ENCODE results near the genes GPR18 and PCCA.

DNA sequence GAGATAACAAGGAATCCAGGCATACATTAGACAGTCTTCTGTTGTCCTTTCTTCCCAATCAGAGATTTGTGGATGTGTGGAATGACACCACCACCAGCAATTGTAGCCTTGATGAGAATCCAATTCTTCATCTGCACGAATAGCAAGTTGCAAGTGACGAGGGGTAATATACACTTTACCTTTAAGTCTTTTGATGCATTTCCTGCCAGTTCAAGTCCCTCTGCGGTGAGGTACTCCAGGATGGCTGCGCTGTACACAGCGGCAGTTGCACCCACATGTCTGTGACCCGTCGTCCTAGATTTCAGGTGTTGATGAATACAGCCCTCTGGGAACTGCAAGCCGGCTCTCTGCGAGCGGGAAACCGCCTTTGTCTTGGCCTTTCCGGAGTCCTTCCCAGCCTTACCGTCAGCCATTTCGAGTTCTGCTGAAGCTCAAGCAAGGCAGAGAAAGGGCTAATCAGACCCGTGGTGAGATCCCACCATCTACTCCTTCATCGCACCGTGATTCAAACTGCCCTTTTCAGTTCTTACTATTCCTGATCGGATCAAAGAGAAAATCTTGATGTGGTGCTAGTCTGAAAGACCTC lies 14.8 kb downstream of the UBAC2 start:
- PRO-cap, result no peak

DNA sequence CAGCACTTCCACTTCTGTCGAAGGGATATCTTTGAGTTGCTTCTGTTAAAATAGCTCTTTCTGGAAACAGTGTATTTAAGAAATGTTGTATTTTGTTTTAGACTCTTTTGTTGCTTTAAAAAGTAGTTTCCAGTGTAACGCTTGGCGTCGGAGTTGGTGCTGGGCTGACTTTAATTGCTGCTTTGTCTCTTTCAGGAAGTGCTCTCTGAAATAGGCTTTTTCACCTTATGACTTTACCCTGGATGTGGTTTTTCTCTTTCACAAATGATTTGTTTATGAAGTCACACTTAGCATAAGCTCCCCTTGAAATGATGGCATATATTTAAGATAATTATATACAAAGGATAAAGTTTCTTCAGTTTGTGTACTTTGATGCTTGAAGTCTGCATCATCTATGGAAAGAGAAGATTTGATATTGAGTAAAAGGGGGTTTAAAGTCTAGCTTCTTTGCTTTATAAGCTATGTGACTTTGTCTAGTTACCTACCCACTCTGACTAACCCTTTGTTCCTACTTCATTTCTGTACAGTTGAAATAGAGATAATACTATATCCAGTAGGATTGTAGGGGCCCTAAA lies at the start of gene GPR18:
GPR18 (minus strand) TSS at position 185 of the 575 bp plus-strand sequence.
- PRO-cap, result unidirectional peak, minus-strand start at position 184 of the sequence

DNA sequence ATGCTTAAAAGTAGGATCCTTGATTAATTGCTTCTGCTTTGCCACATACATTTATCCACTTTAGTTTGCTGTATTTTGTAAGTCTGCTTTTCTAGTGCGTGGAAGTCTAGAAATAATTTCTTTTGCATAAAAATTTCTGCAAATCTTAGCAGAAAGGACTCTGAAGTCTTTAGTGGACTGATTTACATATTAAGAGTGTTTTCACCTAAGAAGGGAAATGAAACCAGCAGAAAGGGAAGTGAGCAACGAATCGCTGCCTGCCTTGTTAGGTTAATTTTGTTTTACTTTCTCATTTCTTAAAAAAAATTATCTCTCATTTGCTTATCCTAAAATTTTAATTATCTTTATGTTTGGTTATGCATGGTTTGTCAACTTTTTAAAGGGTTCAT lies 721 bp upstream of the GPR18 start:
- PRO-cap, result no peak

DNA sequence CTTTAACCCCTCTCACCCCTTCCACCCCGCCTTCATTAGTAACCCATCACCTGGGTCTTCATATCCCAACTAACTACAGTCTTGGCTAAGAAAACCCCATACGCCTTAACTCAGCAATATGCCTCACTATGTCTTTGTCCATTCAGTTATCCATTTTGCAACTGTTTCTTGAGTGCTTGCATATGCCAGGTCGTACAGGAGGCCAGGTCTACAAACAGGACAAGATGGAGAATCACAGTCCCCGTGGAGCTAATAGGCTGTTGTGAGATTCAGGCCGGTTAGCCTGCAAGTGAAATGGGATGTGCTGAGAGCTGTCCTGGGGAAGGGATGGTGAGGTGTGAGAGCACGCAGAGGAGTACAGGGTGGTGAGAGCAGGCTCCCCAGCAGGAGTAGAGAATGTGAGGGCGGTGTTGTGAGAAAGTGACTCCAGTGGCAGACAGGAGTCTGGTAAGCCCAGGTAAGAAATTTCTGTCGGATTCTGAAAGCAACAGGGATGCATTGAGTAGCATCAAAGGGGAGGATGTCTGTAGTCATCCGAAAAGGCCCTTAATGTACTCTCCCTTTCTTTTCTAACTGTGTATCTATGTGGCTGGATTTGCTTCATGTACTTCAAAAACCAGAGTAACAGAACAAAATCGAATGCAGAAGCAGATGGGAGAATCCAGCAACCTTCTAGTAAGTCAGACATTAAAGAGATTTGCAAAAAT lies 50.7 kb upstream of the GPR183 start:
- PRO-cap, result no peak

DNA sequence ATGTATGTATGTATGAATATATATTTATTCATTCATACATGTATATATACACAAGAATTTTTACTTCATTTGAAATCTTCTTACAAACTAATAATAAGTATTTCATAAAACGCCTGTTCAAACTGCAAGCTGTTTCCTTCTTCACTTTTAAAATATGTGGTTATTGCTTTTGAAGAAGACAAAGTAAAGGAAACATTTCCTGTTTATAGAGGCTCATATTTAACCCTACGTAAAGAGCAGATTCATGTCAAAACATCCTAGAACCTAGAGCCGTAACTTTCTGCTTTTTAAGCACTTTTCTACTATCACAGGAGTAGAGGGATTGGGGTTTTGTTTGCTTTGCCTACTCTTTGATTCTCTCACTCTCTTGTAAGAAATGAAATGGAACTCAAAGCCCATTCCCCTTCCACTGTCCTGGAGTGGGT lies 53.9 kb upstream of the GPR183 start:
- PRO-cap, result bidirectional peak, plus-strand start at position 250 of the sequence, minus-strand start at position 143 of the sequence

GRCh38 chr13:99436778-99437637 lies 64.3 kb upstream of the TM9SF2 start:
- PRO-cap, result no peak

DNA sequence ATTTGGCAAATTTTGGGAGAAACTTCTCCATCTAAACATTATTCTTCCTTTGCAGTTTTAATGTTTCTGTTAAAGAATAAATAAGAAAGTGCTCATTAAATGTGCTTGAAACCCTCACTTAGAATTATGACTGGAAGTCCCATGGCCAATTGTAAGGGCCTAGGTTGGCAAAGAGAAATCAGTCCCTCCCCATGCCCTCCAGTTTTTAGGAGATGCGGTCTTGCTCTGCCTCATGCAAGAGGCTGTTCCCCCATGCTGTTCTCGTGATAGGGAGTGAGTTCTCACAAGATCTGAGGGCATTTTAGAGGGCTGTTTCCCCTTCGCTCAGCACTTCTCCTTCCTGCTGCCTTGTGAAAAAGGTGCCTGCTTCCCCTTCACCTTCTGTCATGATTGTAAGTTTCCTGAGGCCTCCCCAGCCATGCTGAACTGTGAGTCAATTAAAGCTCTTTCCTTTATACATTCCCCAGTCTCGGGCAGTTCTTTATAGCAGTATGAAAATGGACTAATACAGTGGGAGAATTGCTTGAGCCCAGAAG lies 40.5 kb upstream of the TM9SF2 start:
- PRO-cap, result no peak

DNA sequence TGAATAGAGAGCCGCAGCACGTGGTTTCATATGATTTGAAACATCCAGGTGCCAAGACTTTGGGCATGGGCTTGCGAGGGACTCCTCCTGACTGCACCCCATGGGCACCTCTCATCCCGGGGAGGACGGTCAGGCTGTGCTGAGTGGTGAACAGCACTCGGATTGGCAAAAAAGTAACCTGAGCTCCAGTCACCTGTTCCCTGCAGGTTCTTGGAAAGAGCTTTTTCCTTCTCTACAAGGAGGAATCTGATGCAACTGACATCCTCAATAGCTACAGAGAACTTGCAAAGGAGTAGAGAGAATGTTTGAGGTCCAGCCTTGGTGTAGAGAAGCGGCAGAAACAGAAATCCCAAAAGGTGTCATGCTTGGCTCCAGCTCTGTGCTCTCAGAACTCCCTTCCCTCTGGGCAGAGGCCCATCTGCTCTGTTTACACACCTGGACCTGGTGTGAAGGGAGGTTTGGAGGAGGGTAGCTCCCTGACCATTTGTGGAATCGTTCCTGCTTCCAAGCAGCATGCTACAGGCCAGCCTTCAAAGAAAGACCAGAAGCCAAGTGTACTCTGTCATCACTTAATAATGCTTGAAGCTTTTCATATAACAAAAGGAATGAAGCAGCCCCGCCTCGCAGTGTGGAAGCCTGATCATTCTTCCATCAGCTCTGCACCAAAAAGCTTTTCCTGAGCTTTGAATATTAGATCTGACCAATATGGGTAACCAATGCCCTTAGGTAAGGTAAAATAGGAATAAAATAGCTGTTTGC lies 63.5 kb downstream of the ZIC5 start:
- PRO-cap, result no peak

DNA sequence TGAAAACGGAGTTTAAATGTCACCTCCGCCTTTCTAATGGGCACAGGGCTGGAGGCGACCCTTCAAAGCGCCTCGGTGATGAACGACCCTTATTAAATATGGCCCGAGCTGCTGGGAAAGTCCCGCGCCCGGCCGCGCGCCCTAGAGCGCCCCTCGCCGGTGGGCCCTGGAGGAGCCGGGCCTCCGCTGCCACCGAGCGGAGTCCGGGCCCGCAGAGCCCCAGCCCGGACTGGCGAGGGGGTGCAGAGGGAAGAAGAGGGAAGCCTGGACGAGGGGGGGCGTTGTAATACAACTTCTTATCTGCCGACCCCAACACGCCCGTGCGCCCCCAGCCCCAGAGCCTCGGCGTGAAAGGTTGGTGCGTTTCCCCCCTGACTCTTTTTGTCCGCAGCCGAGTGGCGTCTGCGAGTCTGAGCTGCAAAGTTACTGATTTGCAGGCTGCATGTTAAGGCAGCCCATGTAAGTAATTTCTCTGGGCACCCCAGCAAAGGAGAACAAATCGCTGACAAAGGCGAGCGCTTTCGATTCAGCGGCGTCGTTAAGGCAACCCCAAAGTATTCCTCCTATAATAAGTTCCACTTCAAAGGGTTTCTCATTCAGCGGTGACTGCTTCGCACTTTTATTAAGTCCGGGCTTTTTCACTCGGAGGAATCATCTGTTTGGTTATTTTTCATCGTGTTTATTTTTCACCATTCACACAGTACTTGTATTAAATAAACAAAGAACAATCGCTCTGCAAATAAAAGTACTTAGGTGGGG lies 11.8 kb downstream of the ZIC5 start:
- PRO-cap, result no peak

DNA sequence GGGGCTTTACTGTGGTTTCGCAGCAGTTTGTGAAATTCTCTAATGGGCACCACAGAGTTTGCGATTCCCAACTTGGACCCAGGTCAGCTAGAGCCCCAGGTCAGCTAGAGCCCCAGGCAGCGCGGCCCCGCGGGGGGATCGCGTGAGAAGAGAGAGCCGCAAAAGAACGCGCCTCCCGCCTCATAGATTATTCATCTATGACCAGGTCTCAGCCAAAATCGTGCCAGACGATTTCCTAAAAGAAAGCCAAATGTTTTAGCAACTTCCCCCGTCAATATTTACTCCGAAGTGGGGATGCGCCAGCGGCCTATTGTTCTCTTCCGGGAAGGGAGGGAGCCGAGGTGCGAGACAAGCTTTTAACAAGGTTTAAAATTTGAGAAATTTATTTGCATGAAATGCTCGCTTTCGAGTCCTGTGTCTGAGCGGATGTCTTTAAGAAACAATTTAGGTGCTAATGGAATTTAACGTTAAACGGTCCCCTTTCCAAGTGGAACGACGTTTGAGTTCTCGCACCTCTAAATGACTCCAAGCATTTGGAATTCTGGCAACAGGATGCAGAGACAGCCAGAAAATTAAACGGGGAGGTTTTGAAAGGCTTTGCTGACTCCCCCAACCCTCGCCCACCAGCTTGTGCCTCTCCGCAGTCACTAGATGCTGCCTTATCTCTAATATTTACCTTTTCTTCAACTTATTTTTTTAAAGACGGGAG lies 2.3 kb downstream of the ZIC2 start:
- PRO-cap, result no peak

DNA sequence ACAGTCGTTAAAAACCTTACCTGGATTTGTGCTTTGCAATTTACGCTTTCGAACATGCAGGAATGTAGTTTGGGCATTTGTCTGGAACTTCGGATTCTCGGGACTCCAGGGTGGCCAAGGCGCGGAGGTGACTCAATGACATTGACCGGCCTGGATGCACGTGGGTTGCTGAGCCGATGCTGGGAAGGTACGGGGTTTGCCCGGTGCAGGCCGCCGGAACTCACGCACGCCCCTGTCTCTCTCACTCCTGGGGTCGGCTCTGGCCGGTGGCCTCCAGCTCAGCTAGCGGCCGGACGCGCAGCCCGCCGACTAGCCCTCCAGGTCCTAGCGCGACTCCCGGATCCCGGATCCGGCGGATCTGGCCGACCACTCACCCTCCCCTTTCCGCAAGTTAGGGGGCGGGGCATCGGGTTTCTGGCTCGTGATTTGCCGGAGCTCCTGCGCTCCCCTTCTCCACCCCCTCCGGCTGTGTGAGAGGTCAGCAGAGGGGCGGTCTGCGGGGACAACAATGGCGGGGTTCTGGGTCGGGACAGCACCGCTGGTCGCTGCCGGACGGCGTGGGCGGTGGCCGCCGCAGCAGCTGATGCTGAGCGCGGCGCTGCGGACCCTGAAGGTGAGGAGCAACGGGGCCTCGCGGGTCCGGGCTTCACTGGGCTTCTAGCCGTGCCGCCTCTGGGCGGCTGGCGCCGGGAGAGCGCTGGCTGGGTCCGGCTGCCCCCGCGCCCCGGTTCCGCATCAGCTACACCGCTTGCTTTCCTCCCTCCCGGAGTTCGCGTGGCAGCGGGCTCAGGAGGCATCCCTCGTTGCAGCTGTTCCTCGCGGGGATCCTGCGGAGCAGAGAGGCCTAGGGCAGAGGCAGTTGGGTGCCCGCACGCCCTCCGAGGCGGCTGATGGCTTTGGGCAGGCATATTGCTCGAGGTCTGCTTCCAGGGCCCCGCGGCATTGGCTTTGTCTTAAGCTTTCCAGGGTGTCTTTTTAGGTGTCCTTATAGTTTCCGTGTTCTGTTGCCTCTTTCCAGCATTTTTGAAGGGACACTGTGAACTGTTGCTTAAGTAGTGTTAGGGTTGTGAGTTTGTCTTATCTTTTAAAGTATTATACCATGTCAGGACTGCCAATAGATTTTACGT lies at the start of gene PCCA:
PCCA (plus strand) TSS at position 481 of the 1,127 bp plus-strand sequence.
- PRO-cap, result bidirectional peak, plus-strand start at position 508 of the sequence, minus-strand start at position 316 of the sequence

DNA sequence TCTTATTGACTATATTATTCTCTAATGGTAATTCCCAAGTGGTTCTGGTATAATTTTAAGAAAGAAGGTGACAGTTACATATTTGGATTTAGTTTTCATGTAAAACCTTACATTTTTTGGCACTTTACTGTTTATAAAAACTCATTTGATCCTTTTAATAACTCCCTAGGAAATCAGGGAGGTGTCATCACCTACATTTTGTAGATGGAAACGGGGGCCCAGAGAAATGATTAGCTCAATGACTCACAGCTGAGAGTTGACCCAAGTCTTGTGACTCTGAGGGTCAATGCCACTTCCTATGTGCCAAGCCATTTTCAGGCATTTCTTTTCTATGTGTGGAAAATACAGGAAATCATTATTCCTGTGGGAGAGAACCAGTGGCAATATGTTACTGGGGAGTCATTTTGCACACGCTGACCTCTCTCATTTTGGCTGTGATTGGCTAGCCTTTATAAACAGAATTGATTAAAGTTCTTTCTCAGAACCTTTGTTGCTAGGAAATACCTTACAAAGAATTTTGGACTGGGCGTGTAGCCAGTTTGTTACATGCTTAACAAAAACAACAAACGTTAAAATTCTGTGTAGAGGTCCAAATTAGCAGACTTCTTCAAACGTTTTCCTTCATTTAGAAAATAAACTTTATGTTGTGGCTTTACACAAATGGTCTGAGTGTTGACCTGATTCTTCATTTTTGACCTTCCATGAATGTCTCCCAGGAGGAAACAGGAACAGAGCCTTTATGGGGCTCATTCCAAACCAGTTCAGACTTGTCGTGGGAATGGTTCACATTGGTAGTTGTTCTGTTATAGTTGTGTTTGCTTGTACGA lies 11.3 kb downstream of the PCCA start:
- PRO-cap, result no peak

GRCh38 chr13:100154711-100155535 lies 66.0 kb downstream of the PCCA start:
- PRO-cap, result no peak

DNA sequence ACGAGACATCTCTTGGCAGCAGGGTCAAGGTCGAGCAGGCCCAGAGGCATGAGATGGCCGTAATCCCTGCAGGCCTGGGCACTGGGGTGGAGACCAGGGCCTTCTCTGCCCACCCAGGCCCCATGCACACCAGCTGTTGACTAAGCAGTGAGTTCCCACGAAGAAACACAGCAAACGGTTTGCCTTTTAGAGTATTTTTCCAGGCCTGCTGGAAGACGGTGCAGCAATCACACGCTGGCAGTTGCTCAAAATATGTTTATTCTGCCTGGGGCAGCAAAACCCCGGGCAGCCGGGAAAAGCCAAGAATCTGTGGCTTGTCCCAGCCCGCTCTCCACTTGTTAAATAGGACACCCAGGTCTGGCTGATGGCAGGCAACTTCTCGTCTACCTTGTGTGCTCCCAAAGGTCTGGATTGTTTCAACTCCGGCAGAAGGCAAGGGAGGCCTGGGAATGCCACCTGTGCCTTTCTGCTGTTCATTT lies 40.8 kb downstream of the GGACT start:
- PRO-cap, result no peak

DNA sequence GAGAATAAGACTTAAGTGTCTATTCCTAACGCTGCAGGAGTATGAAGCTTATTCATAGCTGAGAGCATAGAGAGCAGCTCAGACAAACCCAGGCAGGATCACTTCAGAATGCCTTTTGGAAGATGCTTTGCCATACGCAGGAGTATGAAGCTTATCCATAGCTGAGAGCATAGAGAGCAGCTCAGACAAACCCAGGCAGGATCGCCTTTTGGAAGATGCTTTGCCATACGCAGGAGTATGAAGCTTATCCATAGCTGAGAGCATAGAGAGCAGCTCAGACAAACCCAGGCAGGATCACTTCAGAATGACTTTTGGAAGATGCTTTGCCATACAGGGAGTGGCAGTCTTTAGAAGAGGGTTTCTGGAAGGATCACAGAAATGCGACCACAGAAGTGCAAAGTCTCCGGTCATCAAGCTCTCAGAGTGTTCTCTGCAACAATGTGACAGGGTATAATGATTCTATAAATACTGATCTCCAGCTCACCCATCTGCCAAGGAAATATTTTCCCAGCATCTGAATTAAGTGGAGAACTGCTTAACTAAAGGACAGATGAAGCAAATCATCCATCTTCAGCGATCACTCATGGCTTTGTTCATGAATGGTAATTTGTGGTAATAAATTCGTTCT lies 94.7 kb upstream of the FGF14 start:
- PRO-cap, result no peak

- PRO-cap, result no peak
Observed at GRCh38 chr13:102658609-102659299, 36.1 kb downstream of the METTL21C start.

- PRO-cap, result no peak
Observed at GRCh38 chr13:104822491-104822987, 643.3 kb upstream of the DAOA start.

DNA sequence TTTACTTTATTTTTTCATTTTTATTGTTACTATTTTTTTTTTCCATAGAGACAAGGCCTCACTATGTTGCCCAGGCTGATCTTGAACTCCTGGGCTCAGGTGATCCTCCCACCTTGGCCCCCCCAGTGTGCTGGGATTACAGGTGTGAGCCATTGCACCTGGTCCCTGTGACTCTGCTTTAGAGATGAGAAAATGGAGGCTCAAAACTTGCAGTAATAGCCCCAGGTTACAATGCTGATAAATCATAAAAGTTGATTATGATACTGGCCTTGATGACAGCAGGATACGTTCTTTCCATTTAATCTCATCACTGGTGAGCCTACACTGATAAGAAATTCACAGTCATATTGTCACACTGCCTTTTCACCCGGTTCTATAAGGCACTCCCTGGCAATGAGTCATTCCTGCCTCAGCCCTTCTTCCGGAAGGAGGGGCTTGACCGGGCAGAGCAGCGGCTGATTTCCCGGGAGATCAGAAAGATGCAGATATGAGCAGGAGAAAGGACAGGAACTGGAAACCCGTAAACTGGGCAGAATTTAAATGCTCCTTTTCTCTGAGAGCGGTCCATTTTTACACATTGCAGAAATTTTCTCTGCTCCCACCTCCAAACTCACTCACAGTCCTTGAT lies 453.2 kb downstream of the DAOA start:
- PRO-cap, result bidirectional peak, plus-strand start at position 474 of the sequence, minus-strand start at position 175 of the sequence

GRCh38 chr13:106103687-106104647 lies 431.5 kb downstream of the EFNB2 start:
- PRO-cap, result no peak

DNA sequence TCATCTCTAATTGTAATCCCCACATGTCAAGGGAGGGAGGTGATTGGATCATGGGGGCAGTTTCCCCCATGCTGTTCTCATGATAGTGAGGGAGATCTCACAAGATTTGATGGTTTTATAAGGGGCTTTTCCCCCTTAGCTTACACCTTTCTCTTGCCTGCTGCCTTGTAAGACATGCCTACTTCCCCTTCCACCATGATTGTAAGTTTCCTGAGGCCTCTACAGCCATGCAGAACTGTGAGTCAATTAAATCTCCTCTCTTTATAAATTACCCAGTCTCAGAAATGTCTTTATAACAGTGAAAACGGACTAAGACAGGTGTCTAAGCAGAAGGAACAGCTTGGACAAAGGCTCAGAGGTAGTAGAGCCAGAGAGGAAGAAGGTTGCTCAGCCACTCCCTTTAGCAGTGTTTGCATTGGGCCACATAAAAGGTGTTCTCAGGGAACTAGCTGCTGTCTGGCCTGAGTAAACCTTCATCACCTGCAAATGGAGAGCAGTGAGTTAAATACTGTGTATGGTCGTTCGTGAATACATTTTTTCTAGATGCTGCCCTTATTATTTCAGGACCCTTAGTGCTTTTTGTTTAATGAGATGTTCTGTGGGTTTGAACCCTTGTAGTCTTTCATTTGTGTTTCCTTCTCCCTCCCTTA lies 383.5 kb downstream of the EFNB2 start:
- PRO-cap, result bidirectional peak, plus-strand start at position 455 of the sequence, minus-strand start at position 363 of the sequence